Mesenchymal stem cell of Wharton's jelly (primary cell): Measurements from ENCODE around the gene CFAP141.

GRCh38 chr1:153774522-153774869, 711 bp upstream of the SLC27A3 start:
- CAGE, long polyA plus RNA: no peak

DNA sequence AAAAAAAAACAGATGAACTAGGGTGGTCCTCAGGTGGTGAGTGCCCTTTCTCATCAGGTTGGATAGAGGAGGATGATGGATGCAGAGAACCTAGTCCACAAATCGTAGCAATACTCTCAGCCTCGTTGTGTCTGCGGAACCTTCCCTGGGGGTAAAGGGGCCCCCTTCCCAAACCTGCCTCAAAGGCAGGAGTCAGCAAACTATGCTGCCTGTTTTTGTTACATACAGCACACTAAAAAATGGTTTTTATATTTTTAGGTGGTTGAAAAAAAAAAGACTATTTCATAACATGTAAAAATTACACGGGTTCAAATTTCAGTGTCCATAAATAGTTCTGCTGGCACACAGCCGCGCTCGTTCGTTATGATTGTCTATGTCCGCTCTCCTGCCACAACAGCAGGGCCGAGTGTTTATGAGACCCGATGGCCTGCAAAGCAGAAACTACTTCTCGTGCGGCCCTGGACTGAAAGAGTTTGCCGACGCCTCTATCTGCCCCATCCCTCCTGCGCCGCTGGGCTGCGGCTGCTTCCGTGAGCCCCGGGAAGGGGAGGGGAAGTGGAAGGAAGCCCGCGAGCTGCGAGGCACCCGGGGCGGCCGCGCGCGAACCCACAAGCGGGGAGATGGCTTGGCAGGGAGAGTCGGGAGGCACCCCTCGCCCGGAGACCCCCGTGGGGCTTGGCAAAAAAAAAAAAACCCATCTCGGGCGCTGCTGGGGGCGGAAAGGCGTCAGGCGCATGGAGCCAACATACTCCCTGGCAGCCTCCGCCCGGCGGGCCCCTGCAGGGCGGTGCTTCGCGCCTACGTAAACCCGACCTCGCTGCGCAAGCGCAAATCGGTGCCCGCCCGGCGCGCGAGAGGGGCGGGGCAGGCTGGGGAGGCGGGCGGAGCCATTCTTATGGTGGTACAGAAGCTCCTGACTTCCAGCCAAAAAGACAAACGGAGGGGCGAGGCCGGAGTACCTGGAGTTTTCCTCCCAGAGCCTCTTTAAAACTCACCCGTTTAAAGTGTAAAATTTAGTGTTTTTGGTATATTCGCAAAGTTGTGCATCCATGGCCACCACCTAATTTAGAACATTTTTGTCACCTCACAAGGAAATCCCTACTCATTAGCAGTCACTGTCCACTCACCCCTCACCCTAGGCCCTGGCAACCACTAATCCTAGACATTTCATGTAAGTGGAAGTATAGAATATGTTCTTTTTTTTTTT, 8.2 kb downstream of the SLC27A3 start:
- CAGE, long polyA plus RNA: no peak

GRCh38 chr1:153948111-153948698, 1.7 kb upstream of the DENND4B start:
- CAGE, long polyA plus RNA: no peak

DNA sequence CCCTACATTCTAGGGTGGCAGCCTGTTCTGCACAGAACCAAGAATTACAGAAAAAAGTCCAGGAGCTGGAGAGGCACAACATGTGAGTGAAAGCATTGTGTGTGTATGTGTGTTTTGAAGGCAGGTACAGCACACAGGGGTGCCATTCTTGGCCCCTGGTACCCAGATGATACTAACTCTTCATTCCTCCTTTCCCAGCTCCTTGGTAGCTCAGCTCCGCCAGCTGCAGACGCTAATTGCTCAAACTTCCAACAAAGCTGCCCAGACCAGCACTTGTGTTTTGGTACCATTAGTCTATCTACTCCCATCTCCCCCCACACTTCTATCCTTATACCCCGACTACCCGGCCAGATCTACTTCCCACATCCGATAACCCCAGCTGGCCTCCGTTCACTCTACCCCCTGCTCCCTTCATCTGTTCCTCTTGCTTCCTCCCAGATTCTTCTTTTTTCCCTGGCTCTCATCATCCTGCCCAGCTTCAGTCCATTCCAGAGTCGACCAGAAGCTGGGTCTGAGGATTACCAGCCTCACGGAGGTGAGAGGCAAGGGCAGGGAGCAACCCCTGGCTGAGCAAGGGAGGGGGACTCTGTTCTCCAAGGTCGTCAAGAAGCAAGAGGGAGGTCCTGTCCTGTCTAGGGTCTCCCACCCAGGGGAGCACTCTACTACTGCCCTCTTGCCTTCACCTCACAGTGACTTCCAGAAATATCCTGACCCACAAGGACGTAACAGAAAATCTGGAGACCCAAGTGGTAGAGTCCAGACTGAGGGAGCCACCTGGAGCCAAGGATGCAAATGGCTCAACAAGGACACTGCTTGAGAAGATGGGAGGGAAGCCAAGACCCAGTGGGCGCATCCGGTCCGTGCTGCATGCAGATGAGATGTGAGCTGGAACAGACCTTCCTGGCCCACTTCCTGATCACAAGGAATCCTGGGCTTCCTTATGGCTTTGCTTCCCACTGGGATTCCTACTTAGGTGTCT, 4.0 kb downstream of the JTB start:
- CAGE, long polyA plus RNA: no peak

GRCh38 chr1:154156761-154157392, 35.0 kb downstream of the TPM3 start:
- CAGE, long polyA plus RNA: no peak

GRCh38 chr1:154172851-154173339, 19.0 kb downstream of the TPM3 start:
- CAGE, long polyA plus RNA: no peak

DNA sequence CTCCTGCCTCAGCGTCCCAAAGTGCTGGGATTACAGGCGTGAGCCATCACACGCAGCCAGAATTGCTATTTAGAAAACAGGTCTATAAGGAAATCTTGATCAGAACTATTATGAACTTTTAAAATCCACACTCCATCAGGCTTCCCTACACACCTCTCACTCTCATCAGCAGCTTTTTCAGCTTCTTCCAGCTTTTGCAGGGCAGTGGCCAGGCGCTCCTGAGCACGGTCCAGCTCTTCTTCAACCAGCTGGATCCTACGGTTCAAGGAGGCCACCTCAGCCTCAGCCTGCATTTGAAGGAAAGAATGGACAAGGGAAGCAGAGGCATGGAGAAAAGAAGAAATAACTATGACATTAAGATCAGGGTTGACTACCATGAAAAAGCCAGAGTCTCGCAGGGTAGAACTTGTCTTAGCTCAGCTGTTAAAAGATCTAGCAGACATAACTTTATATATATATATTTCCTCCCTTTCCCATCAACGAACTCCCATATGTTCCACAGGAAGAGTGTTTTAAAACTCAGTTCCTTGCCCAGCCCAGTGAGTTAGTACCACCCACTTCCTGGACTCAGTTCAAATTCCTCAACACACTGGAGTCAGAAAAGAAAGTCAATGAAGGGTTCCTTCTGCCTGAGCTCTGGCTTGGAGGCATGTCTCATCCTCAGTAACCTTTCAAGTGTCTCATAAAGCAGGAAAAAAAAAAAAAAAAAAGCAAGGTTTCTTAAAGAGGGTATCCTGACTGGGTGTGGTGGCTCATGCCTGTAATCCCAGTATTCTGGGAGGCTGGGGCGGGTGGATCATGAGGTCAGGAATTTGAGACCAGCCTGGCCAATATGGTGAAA, 15.7 kb downstream of the TPM3 start:
- CAGE, long polyA plus RNA: no peak

GRCh38 chr1:154180000-154180702, 11.7 kb downstream of the TPM3 start:
- CAGE, long polyA plus RNA: no peak

DNA sequence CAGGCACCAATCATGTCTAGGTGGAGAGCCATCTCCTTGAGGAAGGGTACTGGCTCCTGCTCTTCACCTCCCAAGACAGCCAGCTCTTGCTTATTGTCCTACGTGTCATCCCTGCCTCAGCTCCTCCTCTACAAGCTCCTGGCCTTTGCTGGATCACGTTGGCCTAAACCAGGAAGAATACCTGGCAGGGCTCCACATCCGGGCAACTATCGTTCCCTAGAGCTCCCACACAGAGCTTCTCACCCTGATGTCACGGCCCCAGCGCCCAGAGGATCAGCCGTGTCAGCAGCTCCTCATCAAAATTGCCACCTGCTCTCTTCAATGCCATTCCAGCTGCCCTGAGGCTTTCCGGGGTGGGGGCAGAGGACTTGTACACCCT, 1.9 kb upstream of the TPM3 start:
- CAGE, long polyA plus RNA: no peak

DNA sequence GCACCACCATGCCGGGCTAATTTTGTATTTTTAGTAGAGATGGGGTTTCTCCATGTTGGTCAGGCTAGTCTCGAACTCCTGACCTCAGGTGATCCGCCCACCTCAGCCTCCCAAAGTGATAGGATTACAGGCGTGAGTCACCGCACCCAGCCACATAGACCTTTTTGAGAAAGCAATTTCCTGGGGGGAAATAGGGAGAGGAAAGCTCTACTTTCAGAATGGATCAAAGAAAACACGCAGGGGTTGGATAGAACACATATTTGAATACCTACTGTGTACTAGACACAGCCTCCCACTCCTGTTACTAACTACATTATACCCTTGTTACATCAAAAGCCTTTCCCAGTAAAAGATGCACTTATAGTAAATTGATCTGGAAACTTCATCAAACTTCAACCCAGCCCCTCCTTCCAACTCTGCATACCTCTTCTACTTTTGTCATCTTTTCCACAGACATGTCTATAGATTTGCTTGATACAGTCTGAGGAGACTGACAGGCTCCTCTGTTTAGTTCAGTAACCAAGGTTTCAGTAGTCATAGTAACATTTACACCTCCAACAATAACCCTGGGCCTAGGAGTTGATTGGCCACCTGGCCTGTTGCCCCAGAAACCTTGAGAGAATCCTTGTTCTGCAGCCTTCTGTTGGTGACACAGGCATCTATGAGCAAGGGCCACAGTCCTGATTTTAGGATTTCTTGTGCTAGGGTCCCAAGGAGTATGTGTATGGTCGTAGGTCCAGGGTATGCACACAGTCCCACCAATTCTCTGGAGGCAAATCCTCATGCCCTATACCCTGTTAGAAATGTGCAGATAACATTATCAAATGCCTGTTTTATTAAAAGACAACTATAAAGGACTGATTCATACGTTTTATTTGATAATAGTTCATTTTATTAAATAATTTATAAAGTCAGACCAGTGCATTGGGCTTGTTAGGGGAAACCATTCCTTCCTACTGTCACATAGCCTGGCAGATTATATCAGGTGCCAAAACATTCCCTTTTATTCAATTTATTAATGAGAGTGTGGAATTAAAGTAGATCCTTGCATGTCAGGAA, at the start of gene CFAP141:
Gene CFAP141, minus strand, starts transcription at position 483 of the 1,059 bp plus-strand sequence.
- CAGE, long polyA plus RNA: no peak

GRCh38 chr1:154260774-154261132, 11.7 kb upstream of the HAX1 start:
- CAGE, long polyA plus RNA: no peak

DNA sequence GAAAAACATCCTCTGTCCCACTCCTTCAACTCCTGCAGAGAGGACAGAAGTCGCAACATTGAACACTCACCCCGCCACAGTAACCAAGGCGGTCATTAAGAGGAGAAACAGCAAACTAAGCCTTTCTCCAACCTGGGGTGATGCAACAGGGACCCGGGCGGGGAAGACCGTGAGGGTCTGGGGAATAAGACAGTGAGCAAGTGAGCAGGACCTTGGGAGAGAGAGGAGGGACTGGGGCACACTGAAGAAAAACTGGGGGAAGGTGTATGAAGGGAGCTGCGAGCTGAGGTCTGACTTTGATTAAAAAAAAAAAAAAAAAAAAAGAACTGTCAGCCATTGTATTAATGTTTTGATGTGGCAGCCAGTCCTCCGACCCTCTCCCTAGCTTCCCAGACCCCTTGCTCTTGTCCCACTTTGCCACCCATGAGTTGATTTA, 438 bp downstream of the HAX1 start:
- CAGE, long polyA plus RNA: no peak

DNA sequence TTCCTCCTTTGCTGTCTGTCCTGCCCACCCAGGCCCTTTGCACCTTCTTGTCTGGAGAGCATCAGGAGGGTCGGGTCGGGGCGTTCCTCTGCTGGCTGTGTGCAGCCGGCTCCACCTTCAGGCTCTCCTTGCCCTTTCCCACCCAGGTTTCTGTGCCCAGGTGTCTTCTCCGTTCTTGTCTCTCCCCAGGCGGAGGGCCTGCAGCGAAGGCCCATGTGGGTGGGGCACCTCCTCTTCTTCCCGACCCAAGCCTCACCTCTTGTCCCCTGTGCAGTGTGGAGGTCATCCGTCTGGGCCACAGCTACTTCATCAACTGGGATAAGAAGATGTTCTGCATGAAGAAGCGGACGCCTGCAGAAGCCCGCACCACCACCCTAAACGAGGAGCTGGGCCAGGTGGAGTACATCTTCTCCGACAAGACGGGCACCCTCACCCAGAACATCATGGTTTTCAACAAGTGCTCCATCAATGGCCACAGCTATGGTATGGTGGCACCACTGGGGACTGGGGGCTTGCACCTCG, 15.3 kb downstream of the ATP8B2 start:
- CAGE, long polyA plus RNA: no peak

DNA sequence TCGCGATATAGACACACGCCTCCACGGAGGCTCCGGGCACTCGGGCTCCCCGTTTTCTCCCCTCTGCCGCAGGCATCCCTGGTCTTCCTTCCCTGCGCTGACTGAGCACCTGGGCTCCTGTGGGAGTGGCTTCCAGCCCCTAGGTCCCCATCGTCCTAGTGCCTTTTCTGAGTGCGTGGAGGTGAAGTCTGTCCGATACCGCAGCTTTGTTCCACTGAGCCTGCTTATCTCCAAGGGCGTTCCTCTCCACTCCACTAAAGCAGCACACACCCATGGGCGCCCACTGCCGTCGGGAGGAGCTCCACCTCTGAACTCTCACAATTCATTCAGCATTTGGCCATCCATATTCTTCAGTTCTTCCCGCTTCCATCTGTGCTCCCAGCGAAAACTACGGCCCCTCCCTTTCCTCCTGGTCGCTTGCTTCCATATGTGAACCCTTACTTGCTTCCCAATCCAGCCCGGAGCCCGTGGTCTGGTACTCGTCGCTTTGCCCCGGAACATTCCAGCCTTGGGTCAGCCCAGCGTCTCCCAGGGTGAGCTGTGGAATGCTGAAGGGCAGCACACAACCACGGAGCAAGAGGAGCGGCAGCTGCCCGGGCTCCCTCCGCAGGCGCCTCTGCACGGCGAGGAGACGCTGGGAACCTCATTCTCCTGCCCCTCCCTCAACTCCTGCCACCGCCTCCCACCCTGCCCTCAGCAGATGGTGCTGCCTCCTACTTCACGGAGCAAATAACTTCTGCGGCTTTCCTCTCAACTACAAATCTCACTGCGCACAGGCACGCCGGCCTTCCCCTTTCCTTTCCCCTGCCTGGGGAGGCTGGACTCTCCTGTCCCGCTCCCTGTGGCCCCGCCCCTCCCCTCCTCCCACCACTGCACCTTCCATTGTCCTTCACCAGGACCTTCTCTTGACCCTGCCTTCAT, 27.5 kb downstream of the ATP8B2 start:
- CAGE, long polyA plus RNA: no peak

DNA sequence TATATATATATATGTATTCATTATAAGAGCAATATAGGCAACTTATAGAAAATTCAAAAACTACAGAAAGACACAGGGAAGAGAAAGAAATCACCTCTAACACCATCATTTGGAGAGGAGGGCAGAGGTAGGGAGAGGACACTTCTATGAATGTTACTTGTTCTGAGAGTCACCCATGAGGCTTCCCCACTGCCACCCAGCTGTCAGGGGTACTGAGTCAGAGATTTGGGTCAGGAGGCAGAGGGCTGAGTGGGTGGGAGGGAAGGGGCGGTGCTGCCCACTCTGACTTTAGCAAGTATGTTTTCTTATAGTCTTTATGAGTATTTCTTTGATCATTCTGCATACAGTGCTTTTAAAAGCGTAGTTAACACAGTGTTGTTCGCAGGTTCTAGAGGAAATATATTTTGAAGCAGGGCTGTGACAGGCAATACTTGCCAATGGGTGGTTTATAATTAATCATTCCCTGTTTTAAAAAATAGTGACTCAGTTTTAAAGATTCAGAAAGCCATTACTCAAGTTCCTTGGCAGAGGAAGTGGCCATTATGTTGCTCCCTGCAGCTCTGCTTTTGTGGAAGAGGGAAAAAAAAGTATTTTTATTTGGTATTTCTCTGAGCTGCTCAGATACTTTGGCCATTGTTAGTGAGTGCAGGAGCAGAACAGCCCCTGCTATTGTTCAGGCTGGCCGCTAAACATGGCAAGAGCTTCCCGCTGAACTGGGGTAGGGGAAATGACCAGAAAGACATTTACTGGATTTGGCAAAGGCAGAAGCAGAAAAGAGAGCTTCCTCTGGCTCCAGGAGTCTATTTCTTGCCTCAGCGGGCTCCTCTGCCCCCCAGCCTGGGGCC, 18.4 kb downstream of the IL6R start:
- CAGE, long polyA plus RNA: no peak

GRCh38 chr1:154425530-154426125, 20.5 kb downstream of the IL6R start:
- CAGE, long polyA plus RNA: no peak

GRCh38 chr1:154430646-154431538, 25.7 kb downstream of the IL6R start:
- CAGE, long polyA plus RNA: no peak

DNA sequence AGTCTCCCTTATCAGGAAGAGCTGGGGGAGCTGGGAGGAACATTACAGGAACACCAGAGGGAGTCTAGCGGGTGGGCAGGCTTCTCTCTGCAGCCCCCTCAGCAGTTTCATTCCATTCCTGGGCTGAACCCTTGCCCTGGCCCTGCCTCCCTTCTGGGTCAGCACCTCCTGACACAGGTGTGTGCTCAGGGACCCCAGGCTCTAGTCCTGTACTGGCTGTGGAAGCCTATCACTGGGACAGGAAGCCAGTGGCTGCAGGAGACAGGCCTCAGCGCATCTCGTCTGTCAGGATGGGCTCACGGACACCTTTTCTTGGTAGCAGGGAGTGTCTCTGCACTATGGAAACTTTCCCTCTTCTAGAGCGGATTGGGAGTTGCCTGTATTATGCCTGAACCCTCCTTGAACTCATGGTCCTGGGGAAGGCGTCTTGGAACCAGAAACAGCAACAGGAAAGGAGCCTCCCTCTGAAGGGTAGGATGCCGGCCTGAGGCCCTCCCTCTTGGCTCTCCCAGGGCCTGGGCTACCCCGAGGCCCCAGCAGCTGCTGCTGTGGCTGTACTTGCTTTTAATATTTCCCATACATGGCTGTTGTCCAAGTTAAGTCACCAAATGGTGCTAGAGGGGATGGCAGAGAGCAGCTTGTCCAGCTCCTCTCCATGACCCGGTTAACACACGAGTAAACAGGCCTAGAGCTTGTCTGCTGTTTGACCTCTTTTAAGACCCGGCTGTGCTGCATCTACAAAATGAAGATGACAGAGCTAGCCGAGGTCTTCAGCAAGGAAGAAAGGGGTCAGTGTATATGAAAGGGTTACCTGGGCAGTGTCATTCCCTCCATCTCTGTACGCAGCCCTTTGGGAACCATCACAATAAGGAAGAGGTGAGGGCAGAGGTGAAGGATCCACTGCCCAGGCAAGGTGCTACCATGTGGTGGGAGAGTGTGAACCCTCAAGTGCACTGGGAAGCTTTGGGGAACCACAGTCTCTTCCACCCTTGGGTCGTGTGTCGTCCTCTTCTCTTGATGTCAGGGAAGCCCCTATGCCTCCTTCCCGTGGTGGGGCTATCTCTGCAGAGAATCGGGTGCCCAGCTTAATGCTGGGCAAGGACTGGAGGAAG, 10.5 kb downstream of the CHRNB2 start:
- CAGE, long polyA plus RNA: no peak

- CAGE, long polyA plus RNA: no peak
Observed at GRCh38 chr1:154715930-154716241, 107.9 kb upstream of the ADAR start.

GRCh38 chr1:154835884-154836274, 34.2 kb downstream of the KCNN3 start:
- CAGE, long polyA plus RNA: no peak